Measurements from ENCODE around the gene NUP205.

DNA sequence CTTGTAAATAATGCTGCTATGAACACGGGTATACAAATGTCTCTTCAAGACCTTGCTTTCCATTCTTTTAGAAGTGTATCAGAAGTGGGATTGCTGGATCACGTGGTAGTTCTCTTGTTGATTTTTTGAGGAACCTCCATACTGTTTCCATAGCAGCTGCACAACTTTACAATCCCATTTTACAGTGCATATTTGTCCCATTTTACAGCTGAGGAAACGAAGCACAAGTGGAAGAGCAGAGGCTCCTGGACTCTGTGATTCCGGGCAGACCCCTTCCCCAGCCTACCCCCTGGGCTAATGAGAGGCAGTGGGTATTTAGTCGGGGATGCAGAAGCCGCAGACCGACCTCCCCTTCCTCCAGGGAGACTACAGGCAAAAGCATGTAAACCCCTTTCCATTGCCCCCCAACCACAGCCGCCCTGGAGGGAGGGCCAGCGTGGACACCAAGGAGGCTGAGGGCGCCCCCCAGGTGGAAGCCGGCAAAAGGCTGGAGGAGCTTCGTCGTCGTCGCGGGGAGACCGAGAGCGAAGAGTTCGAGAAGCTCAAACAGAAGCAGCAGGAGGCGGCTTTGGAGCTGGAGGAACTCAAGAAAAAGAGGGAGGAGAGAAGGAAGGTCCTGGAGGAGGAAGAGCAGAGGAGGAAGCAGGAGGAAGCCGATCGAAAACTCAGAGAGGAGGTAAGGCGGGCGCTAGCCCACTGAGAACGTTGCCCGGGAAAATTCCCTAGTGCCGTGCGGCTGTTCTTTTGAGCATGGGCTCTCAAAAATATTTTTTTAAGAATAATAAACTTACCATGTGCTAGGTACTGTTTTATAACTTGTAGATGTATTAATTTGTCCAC, 39.0 kb upstream of the AGBL3 start:
- PRO-cap, result no peak

DNA sequence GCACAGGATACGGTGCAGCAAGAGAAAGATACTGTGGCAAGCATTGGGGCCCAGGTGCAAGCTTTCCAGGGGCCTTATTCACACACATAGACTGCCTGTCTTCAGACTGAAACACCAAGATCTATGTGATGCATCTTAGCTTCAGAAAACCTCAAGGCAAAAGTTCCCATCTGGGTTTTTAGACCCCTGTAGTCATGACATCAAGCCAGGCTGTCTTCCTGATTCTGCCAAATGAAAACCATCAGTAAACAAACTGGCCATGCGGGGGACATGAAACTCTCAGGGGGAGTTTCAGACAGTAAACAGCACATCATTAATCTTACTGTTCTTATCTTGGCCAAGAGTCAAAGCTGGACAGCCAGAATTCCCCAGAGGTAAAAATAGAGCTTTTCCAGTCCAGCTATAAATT, 9.8 kb downstream of the AGBL3 start:
- PRO-cap, result no peak

- PRO-cap, result unidirectional peak, minus-strand start at chr7:135151671
These were observed 3.3 kb downstream of the TMEM140 start for GRCh38 chr7:135150804-135151975.

DNA sequence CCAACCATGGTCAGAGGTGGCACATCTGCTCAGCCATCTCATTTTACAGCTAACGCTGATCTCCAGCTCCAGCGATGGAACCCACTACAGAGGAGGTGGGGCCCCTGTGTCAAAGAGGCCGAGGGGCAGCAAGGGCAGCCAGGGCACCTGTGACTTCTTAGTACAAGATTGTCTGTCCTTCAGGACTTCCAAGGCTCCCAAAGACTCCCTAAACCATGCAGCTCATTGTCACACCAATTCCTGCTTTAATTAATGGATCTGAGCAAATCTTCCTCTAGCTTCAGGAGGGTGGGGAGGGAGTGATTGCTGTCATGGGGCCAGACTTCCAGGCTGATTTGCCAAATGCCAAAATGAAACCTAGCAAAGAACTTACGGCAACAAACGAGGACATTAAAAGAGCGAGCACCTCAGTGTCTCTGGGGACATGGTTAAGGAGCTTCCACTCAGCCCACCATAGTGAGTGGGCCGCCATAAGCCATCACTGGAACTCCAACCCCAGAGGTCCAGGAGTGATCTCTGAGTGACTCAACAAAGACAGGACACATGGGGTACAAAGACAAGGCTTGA, 5.4 kb downstream of the CYREN start:
- PRO-cap, result no peak

DNA sequence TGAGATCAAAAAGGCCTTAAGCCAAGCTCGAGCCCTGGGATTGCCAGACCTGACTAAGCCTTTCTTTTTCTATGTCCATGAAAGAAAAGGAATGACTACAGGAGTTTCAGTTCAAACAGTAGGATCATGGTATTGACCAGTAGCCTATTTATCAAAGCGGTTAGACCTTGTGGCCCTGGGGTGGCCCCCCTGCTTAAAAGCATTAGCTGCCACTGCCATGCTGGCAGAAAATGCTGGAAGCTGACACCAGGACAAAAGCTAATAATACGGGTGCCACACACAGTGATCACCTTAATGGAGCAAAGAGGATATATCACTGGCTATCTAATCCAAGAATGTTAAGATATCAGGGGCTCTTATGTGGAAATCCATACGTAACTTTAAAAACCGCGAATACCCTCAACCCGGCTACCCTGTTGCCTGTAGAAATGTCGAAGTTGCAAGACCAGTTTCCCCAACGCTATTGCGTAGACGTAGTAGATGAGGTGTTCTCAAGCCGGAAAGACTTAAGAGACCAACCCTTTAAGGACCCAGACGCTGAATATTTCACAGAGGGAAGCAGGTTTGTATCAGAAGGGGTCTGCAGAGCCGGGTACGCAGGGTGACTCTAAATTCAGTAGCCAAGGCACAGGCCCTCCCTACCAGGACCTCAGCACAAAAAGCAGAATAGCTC, 7.8 kb upstream of the CYREN start:
- PRO-cap, result no peak

DNA sequence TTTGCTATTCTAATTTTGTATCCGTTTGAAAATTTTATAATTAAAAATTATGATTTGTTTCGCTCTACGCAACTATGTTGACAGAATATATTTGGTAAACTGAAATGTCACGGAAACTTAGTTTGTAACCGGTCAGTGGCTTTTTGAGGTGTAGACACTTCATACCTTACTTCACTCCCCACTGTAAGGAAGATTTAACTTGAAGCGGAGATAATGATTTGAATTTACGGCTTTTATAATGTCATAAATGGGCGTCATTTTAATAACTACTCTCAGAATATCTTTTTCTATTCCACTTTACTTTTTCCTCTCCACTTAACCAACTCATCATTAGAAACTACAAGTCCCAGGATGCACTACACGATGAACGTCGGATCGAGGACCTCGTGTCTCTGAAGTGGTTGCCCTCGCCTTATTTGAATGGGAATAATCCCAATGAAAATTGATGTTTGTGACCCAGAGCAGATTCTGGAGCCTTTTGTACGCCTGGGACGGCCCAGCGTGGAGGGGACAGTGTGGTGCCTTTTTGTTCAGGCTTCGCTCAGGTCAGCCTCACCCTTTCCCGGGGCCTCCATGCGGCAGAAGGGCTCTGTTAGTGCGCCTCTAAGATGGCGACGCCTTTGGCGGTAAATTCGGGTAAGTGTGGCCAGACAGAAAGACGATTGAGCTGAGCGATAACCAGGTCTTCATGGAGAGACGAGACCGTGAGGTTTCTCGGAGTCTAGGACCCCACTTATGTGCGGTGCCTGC, at the start of gene NUP205:
Gene NUP205 (plus strand): TSS at position 581 of the 750 bp plus-strand sequence.
- PRO-cap, result unidirectional peak, plus-strand start at position 581 of the sequence

DNA sequence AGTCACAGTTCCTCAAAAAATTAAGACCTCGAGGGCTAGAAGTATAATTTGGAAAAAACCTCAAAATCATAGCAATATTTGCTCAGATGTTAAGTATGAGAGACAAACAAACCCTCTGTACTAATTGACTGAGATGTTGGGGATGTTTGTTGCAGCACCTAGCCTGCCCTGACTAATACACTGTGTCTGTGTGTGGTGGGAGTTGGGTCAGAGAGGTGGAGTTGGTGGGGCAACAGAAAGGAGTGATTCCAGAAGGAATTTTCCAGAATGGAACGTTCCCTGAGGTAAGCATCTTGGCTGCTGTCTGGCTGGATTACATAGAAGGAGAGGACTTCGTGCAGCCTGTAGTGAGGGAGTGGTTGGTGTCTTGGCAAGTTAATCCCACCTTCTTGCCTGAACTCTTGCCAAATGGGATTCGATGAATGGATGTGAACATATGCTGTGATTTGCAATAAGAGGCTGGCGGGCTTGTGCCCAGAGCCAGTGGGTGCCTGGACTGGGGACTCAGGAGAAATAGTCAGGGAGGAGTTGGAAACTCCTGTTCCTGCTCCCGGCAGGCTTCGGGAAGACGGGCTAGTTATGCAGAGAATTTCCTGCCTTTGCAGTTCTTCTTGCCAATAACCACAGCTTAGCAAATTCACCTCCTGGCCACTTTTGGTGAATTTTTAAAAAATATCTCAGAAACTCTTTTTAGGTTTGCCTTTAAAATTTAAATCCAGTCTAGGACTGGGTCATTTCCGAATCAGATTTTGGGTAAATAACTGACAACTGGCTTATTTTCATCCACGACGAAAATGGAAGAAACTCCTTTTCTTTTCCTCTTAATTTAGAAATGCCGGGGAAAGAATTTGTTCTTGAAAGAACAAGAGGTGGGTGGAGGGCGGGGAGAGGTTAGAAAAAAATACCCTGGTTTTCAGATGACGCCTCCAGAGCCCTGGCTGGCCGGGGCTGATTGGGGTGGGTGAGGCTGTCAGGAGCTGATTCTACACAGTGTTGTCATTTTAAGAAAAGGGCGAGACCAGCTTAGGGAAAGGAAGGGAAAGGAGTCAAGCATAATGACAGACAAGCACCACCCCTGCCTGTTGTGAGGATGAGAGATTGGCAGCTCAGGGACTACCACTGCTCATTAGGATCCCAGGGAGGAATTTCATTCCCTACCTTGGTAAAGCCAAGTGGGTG, 9.5 kb upstream of the FAM180A start:
- PRO-cap, result no peak

GRCh38 chr7:135773485-135773884, 24.9 kb upstream of the FAM180A start:
- PRO-cap, result no peak

DNA sequence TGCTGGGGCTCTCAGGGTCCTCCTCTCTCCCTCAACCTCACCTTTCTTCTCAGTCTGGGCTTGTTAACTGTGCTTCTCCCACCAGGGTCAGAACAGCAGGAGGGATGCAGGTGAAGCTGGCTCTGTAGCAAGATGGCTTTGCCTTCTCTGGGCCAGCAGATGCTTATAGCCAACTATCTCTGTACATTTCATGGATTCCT, 93.1 kb upstream of the FAM180A start:
- PRO-cap, result no peak

GRCh38 chr7:135927686-135928634, 49.2 kb downstream of the MTPN start:
- PRO-cap, result no peak

GRCh38 chr7:136830992-136831867, 37.2 kb upstream of the CHRM2 start:
- PRO-cap, result no peak

DNA sequence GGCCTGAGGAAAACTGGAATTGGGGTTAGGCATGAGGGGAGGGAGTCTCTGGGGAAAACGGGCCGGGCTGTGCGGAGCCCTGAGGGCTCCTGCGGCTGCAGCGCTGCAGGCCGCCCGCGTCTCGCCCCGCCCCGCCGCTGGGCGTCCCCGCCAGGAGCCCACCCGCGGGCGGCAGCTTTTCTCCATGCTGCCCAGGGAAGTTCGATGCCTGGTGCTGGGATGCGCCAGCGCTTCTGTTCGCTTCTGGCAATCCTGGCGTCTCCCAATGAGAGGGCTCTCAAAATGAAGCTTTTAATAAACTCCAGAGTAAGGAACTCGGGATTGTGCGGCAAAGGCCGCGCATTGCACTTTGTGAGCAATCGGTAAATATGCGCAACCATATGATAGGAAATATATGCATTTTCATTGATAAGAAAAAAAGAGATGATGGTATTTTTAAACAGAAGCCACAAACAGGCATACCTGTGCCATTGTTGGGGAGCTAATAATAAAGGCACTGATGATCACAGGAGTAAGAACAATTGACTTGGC, 2.8 kb downstream of the CHRM2 start:
- PRO-cap, result no peak

DNA sequence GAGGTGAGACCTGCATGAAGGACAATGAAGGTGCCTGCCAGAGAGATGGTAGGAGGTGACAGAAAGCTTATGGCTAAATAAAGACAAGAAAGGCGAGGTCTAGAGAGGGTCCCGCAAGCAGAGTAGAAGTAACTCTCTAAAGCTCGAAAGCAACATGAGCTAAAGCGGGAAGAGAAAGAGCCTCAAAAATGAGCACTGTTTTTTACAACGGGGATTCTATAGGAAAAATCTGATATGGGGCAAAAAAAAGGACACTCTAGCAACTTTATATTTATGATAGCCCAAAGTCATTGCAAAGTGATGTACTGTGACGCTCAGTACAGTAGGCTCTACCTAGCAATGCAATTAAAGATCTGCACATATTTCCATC, 91.9 kb upstream of the PTN start:
- PRO-cap, result no peak

DNA sequence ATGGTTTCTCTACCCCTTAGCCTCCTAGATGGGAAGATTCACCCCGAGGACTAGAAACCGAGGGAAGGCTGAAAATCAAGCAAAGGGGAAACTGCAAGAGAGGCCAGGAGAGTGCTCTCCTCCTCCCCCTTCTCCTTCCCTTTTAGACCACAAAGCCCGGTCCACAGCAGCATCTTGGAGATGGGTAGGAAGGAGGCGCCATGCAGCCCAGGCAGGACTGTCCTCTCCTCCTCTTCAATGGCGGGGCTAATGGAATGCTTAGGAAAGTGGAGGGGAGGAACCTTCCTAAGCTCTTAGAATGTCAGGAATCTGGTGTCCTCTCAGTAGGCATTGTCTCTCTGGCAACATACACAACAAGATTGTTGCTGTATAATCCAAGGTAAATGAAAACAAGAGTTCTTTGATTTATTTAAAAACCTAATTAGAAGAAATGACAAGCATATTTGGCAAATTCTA, 185.2 kb downstream of the DGKI start:
- PRO-cap, result no peak

DNA sequence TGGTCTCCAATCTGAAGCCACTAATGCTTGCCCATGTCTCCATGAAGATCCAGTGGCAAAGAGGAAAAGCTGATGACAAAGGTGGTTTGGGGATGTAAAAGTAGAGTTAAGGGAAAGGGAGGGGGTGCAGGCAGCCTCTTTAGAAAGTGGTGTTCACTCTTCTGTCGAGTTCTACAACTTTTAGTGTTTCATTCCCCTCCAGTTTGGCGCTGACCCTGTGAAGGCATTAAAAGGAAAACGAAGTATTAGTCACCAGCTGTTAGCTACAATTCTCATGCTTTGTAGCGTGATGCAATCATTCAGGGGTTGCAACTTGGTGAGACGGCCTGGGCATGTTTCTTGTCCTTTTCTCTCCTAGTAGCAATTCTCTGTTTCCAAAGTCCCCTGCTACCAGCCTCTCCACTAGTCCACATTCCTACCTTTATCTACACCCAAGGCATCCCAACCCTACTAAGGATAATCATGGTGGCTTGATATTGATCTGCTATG, 33.6 kb upstream of the DGKI start:
- PRO-cap, result no peak

GRCh38 chr7:137940171-137940800, 61.6 kb downstream of the CREB3L2 start:
- PRO-cap, result no peak

GRCh38 chr7:137999838-138000751, 1.8 kb downstream of the CREB3L2 start:
- PRO-cap, result unidirectional peak, plus-strand start at chr7:138000623

DNA sequence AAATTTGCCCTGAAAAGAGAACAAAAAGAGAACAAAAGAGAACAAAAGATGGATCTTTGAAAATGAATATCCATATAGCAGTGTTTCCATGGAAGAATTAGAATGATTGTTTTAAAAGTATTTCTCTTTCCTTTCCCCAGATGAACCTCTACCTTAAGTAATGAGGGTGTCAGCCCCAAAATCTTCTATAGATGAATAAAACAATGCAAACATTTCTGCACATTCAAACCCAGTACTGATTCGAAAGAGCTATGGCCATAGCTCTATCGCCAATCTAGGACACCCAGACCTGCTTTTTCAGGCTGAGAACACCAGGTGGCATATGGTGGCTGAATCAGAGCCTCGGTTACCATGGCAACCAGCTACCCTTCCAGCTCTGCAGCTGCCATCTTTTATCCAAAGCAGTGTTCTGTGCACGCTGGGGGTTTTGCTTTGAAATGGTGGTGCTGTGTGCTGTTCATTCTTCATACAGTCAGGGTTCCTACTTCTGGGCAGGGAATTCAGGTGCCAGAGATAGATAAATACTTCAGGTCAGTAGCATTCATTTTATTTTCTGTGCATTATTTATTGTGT, 85.2 kb downstream of the AKR1D1 start:
- PRO-cap, result no peak

DNA sequence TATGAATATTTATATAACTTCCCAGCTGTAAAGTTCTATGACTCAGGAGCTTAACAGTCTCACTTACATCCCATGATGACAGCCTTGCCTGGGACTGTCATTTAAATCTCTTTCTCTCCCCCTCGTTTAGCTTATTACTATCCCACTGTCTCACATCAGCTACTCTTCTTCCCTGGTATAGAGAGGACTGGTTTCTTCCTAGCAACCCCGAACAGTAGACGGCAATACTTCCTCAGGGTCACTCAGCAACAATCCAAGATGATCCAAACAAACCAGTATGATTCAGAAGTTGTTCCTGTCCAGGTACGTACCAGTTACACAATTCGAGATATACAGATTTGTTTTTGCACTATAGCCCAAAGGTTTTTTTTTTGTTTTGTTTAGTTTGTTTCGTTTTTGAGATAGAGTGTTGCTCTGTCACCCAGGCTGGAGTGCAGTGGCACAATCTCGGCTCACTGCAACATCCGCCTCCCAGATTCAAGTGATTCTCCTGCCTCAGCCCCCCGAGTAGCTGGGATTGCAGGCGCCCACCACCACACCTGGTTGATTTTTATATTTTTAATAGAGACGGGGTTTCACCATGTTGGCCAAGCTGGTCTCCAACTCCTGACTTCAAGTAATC, 22.6 kb downstream of the KIAA1549 start:
- PRO-cap, result no peak

DNA sequence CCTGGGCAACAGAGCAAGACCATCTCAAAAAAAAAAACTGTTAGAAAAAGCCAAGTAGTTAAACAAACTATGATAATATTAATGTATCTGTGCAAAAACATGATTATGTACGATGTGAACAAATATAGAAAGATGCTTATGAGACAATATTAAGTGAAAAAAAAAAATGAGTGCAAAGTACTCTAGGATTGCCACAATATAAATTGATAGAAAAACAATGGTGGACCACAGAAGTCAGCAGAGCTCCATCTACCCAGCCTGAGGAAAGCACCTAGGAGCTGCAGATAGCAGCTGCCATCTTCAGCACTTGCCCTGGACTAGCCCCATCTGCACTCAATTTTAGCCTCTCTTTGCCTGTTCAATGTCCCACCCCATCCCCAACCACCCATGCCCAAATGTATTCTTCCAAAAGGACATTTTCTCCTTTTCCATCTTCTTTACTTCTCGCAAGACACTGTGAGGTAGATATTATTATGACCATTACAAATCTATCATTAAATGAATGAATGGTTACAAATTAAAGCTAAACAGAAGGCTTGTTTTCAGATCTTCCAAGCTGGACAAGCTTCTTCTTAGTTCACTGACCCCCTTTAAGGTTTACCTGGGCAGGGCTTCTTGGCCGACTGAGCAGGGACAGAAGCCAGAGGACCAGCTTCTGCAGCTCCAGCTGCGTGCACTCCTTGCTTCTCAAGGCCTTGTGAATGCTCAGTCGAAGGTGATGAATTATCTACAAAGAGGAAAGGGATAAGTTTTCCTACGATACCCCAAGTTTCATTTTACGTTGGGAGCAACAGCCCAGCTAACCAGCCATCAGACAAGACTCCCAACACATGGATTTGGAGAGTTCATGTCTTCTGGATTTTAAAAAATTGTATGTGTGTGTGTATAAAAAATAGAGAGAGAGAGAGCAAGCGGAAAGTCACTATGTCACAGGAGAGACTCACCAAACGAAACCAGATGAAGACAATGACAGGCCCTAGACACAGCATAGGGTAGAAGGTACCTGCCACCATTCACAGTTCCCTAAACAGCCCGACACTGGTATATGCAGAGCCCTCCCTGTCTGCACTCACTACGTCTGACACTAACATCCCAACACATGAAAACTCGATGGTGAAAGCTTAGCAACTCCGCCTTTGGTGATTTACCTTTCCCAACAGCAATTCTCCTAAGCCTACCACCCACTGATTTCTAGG, 9.3 kb downstream of the ZC3HAV1L start:
- PRO-cap, result unidirectional peak, plus-strand start at position 899 of the sequence